Measurements from ENCODE around the genes TREML1 and TREM1.

DNA sequence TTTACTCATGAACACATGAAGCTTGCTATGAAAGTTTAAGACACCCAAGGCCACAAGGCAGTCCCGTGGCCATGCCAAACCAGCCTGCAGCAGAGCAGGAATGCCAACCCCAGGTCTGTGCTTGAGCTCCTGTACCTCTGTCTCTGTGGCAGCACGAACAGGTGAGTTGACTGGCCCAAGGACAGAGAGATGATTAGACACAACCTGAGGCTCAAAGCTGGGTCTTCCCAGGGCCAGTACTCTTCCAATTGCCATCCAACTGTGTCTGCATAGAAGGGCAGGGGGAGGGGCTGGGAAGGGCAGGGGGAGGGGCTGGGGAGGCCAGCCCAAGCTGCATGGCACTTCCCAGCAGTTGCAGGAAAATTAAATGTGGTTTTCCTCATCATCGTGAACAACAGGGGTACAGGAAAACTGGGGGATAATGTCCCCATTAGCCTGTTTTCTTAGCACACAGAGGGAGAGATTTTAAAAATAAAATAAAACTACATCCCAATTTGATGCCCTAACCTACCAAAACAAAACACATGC, 63.4 kb downstream of the LRFN2 start:
- RAMPAGE, long total RNA, result no peak
- RRBS, result no CpG with 5 or more reads among the region's 3 CpGs
PRO-cap:
- standard, result no peak
- CoPRO, capped RNA only, 2 experiments, result no peak in any of the 2 experiments
- CoPRO, capped and uncapped RNA, 2 experiments, result no peak in any of the 2 experiments
- CoPRO, uncapped RNA only, 2 experiments, result no peak in any of the 2 experiments
CAGE:
- cytosol, long polyA plus RNA, result no peak
- long polyA plus RNA, result no peak
- nucleolus, long total RNA, result no peak
- nucleus, long polyA plus RNA, result no peak

DNA sequence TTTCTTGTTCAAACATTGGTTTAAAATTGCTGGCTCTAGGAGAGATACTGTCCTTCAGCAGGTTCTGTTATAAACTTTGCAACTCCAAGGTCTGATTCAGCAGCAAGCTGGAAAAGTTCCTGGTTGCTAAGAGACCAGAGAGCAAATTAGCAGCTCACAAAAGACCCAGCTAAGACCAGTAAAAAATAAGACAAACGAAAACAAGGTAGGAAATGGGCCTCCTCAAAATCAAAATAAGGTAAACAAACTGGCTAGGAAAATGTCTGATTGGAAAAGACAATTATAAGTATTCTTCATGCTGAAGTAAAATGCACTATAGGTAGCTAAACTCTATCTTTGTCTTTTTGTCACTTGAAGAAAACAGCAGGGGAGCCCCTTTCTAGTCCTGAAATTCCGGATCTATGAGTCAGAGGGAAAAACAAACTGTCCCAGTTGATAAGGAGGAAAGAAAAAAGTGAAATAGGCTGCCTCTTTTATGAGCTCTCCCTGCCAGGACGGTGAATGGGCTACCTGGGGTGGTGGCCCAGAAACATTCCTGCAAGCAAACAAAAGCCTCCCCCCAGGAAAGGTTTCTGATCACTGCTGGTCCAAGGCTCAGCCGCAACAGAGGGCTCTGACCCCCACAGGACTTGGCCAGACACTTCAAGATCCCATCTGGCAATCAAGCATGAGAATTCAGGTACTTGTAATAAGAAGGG, 41.6 kb downstream of the UNC5CL start:
- RAMPAGE, long total RNA, result no peak
- RRBS, result no CpG with 5 or more reads among the region's 4 CpGs
PRO-cap:
- standard, result no peak
- CoPRO, capped RNA only, 2 experiments, result no peak in any of the 2 experiments
- CoPRO, capped and uncapped RNA, 2 experiments, result no peak in any of the 2 experiments
- CoPRO, uncapped RNA only, 2 experiments, result no peak in any of the 2 experiments
CAGE:
- cytosol, long polyA plus RNA, result no peak
- long polyA plus RNA, result no peak
- nucleolus, long total RNA, result no peak
- nucleus, long polyA plus RNA, result no peak

GRCh38 chr6:41041157-41041594, 1.1 kb upstream of the TSPO2 start:
- RAMPAGE, long total RNA, result no peak
- RRBS, result no CpG with 5 or more reads among the region's 2 CpGs
PRO-cap:
- standard, result no peak
- CoPRO, capped RNA only, 2 experiments, result no peak in any of the 2 experiments
- CoPRO, capped and uncapped RNA, 2 experiments, result no peak in any of the 2 experiments
- CoPRO, uncapped RNA only, 2 experiments, result no peak in any of the 2 experiments
CAGE:
- cytosol, long polyA plus RNA, result no peak
- long polyA plus RNA, result no peak
- nucleolus, long total RNA, result no peak
- nucleus, long polyA plus RNA, result no peak

GRCh38 chr6:41053454-41054053, 552 bp downstream of the APOBEC2 start:
- RAMPAGE, long total RNA, result no peak
- RRBS, result no CpG with 5 or more reads among the region's 6 CpGs
PRO-cap:
- standard, result no peak
- CoPRO, capped RNA only, 2 experiments, result no peak in any of the 2 experiments
- CoPRO, capped and uncapped RNA, 2 experiments, result no peak in any of the 2 experiments
- CoPRO, uncapped RNA only, 2 experiments, result no peak in any of the 2 experiments
CAGE:
- cytosol, long polyA plus RNA, result no peak
- long polyA plus RNA, result no peak
- nucleolus, long total RNA, result no peak
- nucleus, long polyA plus RNA, result no peak

DNA sequence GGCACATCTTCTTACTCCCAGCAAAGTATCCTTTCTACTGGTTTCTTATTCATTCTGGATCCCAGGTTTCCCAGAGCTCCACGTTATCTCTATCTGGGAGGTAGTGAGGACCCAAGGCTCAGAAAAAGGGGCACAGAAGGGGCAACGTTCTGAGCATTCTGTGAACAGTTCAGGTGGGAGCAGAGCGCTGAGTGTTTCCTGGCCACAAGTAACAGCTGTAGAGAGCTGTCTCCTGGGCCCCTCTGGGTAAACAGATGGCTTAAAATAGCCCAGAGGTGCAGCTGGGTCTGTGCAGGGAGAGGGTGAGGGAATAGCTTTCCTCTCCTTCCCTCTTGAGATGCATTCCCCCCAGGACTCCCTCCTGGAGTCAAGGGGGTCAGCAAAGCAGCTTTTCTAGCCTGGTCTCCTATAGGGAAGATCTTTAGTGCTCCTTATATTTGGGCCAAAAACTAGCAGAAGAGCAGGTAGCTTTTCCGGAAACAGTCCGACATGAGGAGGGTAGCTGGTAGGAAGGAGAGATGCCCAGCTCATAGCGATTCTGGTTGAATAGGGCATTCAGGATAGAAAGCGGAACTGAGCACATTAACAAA, 2.3 kb downstream of the APOBEC2 start:
- RAMPAGE, long total RNA, result no peak
- RRBS, result no CpG with 5 or more reads among the region's 7 CpGs
PRO-cap:
- standard, result no peak
- CoPRO, capped RNA only, 2 experiments, result no peak in any of the 2 experiments
- CoPRO, capped and uncapped RNA, 2 experiments, result no peak in any of the 2 experiments
- CoPRO, uncapped RNA only, 2 experiments, result no peak in any of the 2 experiments
CAGE:
- cytosol, long polyA plus RNA, result no peak
- long polyA plus RNA, result no peak
- nucleolus, long total RNA, result no peak
- nucleus, long polyA plus RNA, result no peak

DNA sequence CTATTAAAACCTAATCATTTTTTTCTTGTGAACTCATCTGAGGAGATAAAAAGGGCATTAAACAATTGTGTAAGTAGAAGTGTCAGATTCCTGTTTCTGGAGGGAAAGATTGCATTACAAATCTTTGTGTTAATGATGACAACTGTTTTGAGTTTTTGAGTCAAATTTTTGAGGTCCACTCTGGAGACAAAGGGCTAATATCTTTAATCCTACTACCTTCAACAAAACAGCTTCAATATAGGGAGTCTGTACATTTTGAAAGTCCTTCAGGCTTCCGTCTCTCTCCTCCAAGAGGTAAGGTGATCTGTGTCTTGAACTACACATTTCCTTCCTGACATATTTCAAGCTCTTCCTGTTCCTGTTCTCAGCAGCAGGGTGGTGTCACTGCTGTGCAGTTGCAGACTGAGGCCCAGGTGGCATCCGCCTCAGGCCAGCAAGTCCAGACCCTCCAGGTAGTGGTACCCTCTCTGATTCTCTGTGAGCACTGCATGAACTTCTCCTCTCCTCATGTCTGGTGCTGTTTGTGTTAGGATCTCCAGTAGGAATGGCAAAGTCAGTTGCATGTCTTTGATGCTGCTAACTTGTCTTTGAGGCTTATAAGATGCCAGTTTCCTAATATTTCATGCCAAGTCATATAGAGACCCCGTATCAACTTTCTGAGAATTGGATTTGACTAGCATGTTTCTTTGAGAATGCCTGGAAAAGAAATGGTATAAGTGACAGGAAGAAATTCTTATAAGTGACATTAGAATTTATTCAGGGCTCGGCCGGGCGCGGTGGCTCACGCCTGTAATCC, 7.9 kb downstream of the NFYA start:
- RAMPAGE, long total RNA, result no peak
- RRBS, result no CpG with 5 or more reads among the region's 8 CpGs
PRO-cap:
- standard, result no peak
- CoPRO, capped RNA only, 2 experiments, result no peak in any of the 2 experiments
- CoPRO, capped and uncapped RNA, 2 experiments, result no peak in any of the 2 experiments
- CoPRO, uncapped RNA only, 2 experiments, result no peak in any of the 2 experiments
CAGE:
- cytosol, long polyA plus RNA, result no peak
- long polyA plus RNA, result no peak
- nucleolus, long total RNA, result no peak
- nucleus, long polyA plus RNA, result no peak

DNA sequence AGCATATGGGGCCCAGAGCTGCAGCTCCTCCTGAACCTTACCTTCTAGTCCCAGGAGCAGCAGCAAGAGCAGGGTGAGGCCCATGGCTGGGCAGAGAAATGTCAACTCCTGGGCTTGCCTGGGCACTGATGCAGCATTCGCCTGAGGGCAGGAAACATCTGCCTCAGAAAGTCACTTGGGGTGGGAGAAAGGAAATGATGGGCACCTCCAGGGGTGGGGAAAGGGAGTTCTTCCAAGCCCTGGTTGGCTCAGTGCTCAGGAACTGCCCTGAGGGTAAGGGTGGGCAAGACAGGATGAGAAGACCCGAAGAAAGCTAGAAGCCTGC, at the start of gene TREML1:
TREML1 (minus strand) TSS at position 143 of the 325 bp plus-strand sequence.
- RAMPAGE, long total RNA, result no peak
- RRBS, result no CpG with 5 or more reads among the region's 2 CpGs
PRO-cap:
- standard, result no peak
- CoPRO, capped RNA only, 2 experiments, result no peak in any of the 2 experiments
- CoPRO, capped and uncapped RNA, 2 experiments, result no peak in any of the 2 experiments
- CoPRO, uncapped RNA only, 2 experiments, result no peak in any of the 2 experiments
CAGE:
- cytosol, long polyA plus RNA, result no peak
- long polyA plus RNA, result no peak
- nucleolus, long total RNA, result no peak
- nucleus, long polyA plus RNA, result no peak

- RAMPAGE, long total RNA, result no peak
- RRBS, result no CpG with 5 or more reads among the region's 2 CpGs
PRO-cap:
- standard, result no peak
- CoPRO, capped RNA only, 2 experiments, result no peak in any of the 2 experiments
- CoPRO, capped and uncapped RNA, 2 experiments, result no peak in any of the 2 experiments
- CoPRO, uncapped RNA only, 2 experiments, result no peak in any of the 2 experiments
CAGE:
- cytosol, long polyA plus RNA, result no peak
- long polyA plus RNA, result no peak
- nucleolus, long total RNA, result no peak
- nucleus, long polyA plus RNA, result no peak
These were observed 1.8 kb downstream of the TREM1 start for GRCh38 chr6:41284500-41285210.

- RAMPAGE, long total RNA, result no peak
- RRBS, result no CpG with 5 or more reads among the region's 10 CpGs
PRO-cap:
- standard, result no peak
- CoPRO, capped RNA only, 2 experiments, result no peak in any of the 2 experiments
- CoPRO, capped and uncapped RNA, 2 experiments, result no peak in any of the 2 experiments
- CoPRO, uncapped RNA only, 2 experiments, result no peak in any of the 2 experiments
CAGE:
- cytosol, long polyA plus RNA, result no peak
- long polyA plus RNA, result no peak
- nucleolus, long total RNA, result no peak
- nucleus, long polyA plus RNA, result no peak
These were observed at the start of gene TREM1 for GRCh38 chr6:41286255-41287332. Gene TREM1 (minus strand): TSS chr6:41286682.

DNA sequence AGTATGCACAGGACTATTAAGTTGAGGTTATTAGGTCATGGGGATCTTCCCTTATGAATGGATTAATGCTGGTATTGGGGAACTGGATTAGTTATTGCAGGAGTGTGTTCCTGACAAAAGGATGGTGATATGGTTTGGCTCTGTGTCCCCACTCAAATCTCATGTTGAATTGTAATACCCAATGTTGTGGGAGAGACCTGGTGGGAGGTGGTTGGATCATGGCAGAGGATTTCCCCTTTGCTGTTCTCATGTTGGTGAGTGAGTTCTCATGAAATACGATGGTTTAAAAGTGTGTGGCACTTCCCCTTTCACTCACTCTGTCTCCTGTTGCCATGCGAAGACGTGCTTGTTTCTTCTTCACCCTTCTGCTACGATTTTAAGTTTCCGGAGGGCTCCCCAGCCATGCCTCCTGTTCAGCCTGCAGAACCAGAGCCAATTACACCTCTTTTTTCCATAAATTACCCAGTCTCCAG, 16.1 kb upstream of the TREM1 start:
- RAMPAGE, long total RNA, result no peak
- RRBS, result no CpG with 5 or more reads among the region's 5 CpGs
PRO-cap:
- standard, result no peak
- CoPRO, capped RNA only, 2 experiments, result no peak in any of the 2 experiments
- CoPRO, capped and uncapped RNA, 2 experiments, result no peak in any of the 2 experiments
- CoPRO, uncapped RNA only, 2 experiments, result no peak in any of the 2 experiments
CAGE:
- cytosol, long polyA plus RNA, result no peak
- long polyA plus RNA, result no peak
- nucleolus, long total RNA, result no peak
- nucleus, long polyA plus RNA, result no peak

- RAMPAGE, long total RNA, result no peak
- RRBS, result 19% methylated on average over 2 of the region's 27 CpGs
PRO-cap:
- standard, result bidirectional peak, plus-strand start at chr6:41319088, minus-strand start at chr6:41318946
- CoPRO, capped RNA only, 2 experiments, result peak in 2 of 2 experiments; most common plus-strand start chr6:41319069 (in 1); most common minus-strand start chr6:41318946 (in 2)
- CoPRO, capped and uncapped RNA, 2 experiments, result no peak in any of the 2 experiments
- CoPRO, uncapped RNA only, 2 experiments, result no peak in any of the 2 experiments
CAGE:
- cytosol, long polyA plus RNA, result no peak
- long polyA plus RNA, result no peak
- nucleolus, long total RNA, result no peak
- nucleus, long polyA plus RNA, result no peak
These were observed 16.8 kb upstream of the NCR2 start for GRCh38 chr6:41318435-41319235.

GRCh38 chr6:41428639-41429091, 93.3 kb downstream of the NCR2 start:
- RAMPAGE, long total RNA, result no peak
- RRBS, result 27% methylated on average over 3 of the region's 12 CpGs
PRO-cap:
- standard, result no peak
- CoPRO, capped RNA only, 2 experiments, result no peak in any of the 2 experiments
- CoPRO, capped and uncapped RNA, 2 experiments, result no peak in any of the 2 experiments
- CoPRO, uncapped RNA only, 2 experiments, result no peak in any of the 2 experiments
CAGE:
- cytosol, long polyA plus RNA, result no peak
- long polyA plus RNA, result no peak
- nucleolus, long total RNA, result no peak
- nucleus, long polyA plus RNA, result no peak

GRCh38 chr6:41439919-41440558, 104.6 kb downstream of the NCR2 start:
- RAMPAGE, long total RNA, result no peak
- RRBS, result no CpG with 5 or more reads among the region's 7 CpGs
PRO-cap:
- standard, result no peak
- CoPRO, capped RNA only, 2 experiments, result no peak in any of the 2 experiments
- CoPRO, capped and uncapped RNA, 2 experiments, result no peak in any of the 2 experiments
- CoPRO, uncapped RNA only, 2 experiments, result no peak in any of the 2 experiments
CAGE:
- cytosol, long polyA plus RNA, result no peak
- long polyA plus RNA, result no peak
- nucleolus, long total RNA, result no peak
- nucleus, long polyA plus RNA, result no peak

DNA sequence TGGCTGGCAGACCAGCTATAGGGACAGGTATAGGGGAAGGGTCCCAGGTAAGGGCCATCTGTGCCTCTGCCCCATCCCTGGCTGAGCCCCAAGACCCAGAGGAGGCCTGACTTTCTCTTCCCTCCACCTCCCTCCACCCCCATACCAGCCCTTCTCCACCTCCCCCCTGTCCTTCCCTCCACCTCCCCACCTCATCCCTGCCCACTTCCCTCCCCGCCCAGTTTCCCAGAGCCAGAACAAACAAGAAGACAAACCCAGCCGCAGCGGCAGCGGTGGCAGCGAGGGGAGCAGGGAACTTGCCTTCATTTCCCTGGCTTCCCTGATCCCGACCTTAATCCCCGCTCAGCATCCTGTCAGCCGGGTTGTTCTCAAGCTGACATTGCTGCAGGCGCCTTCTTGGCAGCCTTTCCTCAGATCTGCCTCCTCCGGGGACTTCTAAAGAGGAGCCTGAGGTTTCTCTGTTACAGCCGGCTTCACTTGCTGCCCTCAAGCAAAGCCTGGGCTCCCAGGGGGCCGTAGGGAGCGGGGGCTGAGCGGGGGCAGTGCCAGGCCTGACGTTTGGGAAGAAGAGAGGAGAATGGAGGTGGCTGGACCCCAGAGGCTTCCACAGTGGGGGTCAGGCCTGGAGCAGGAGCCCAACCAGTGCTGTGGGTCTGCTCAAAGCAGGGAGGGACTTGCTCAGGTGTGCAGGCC, 18.1 kb upstream of the FOXP4 start:
- RAMPAGE, long total RNA, result no peak
- RRBS, result 59% methylated on average over 3 of the region's 15 CpGs
PRO-cap:
- standard, result no peak
- CoPRO, capped RNA only, 2 experiments, result no peak in any of the 2 experiments
- CoPRO, capped and uncapped RNA, 2 experiments, result no peak in any of the 2 experiments
- CoPRO, uncapped RNA only, 2 experiments, result no peak in any of the 2 experiments
CAGE:
- cytosol, long polyA plus RNA, result no peak
- long polyA plus RNA, result no peak
- nucleolus, long total RNA, result no peak
- nucleus, long polyA plus RNA, result no peak

DNA sequence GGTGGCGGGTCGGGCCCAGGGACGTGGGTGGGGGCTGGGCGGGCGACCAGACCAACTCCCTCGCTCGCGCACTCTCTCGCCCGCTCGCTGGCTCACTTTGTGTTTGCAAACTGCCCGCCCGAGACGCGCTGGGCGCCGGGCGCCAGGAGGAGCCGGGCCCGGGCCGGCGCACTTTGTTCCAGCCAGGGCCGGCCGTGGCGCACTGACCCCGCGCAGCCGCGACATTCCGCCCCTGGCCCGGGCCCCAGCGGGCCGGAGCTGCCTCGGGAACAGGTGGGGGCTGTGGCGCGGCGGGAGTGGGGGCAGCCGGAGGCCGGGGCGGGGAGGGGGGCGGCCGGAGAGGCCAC, 663 bp downstream of the FOXP4 start:
- RAMPAGE, long total RNA, result no peak
- RRBS, result 3% methylated on average over 16 of the region's 42 CpGs
PRO-cap:
- standard, result no peak
- CoPRO, capped RNA only, 2 experiments, result no peak in any of the 2 experiments
- CoPRO, capped and uncapped RNA, 2 experiments, result no peak in any of the 2 experiments
- CoPRO, uncapped RNA only, 2 experiments, result no peak in any of the 2 experiments
CAGE:
- cytosol, long polyA plus RNA, result no peak
- long polyA plus RNA, result no peak
- nucleolus, long total RNA, result no peak
- nucleus, long polyA plus RNA, result no peak

DNA sequence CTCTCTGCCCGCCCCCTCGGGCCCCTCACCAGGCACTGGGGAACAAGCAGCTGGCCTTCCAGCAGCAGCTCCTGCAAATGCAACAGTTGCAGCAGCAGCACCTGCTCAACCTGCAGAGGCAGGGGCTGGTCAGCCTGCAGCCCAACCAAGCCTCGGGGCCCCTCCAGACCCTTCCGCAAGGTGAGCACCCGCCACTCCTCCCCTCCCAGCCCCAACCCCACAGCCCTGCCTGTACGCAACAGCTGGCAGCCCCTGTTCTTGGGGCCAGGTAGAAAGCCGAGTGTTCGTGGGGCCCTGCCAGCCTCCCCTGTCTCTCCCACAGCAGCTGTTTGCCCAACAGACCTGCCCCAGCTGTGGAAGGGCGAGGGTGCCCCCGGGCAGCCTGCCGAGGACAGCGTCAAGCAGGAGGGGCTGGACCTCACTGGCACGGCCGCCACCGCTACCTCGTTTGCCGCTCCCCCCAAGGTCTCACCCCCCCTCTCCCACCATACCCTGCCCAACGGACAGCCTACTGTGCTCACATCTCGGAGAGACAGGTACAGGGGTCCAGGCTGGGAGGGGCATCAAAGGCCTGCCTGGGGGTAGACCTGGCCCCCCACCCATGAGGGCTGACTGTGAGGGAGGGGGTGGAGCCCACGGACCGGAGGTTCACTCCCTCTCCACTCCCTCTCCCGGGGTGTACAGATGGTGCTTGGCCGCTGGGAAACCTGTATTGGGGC, 41.0 kb downstream of the FOXP4 start:
- RAMPAGE, long total RNA, result no peak
- RRBS, result no CpG with 5 or more reads among the region's 23 CpGs
PRO-cap:
- standard, result no peak
- CoPRO, capped RNA only, 2 experiments, result no peak in any of the 2 experiments
- CoPRO, capped and uncapped RNA, 2 experiments, result no peak in any of the 2 experiments
- CoPRO, uncapped RNA only, 2 experiments, result no peak in any of the 2 experiments
CAGE:
- cytosol, long polyA plus RNA, result no peak
- long polyA plus RNA, result no peak
- nucleolus, long total RNA, result no peak
- nucleus, long polyA plus RNA, result no peak

DNA sequence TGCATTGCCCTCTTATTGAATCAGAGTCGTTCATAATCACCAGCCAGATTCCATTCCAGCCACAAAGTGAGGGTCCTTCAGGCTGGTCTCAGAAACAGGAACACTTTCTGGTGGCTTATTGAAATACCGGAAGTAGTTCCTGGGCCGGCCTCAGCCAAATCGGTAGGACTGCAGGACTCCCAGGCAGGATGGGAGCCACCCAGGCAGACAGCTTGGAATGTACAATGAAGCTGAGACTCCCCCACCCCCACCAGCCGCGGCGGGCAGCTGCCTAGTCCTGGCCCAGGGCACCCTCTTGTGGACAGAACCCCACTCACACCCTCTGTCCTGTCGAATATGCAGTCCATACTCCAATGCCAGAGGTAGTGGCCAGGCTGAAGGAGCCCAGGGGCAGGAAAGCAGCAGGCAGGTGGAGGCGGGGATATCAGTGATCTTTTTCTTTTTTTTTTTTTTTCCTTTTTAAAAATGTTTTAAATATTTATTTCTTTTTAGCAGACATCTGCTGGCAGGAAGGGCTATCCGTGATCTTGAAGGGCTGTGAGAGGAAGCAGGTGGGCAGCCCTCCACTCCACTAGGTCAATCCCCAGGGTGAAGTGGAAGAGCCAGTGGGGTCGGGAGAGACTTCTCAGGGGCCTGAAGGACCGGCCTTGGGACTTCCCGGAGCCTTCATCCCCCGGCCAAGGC, 43.9 kb downstream of the MDFI start:
- RAMPAGE, long total RNA, result no peak
- RRBS, result no CpG with 5 or more reads among the region's 14 CpGs
PRO-cap:
- standard, result no peak
- CoPRO, capped RNA only, 2 experiments, result no peak in any of the 2 experiments
- CoPRO, capped and uncapped RNA, 2 experiments, result no peak in any of the 2 experiments
- CoPRO, uncapped RNA only, 2 experiments, result no peak in any of the 2 experiments
CAGE:
- cytosol, long polyA plus RNA, result no peak
- long polyA plus RNA, result no peak
- nucleolus, long total RNA, result no peak
- nucleus, long polyA plus RNA, result no peak

- RAMPAGE, long total RNA, result no peak
- RRBS, result no CpG with 5 or more reads among the region's 18 CpGs
PRO-cap:
- standard, result no peak
- CoPRO, capped RNA only, 2 experiments, result no peak in any of the 2 experiments
- CoPRO, capped and uncapped RNA, 2 experiments, result no peak in any of the 2 experiments
- CoPRO, uncapped RNA only, 2 experiments, result no peak in any of the 2 experiments
CAGE:
- cytosol, long polyA plus RNA, result no peak
- long polyA plus RNA, result no peak
- nucleolus, long total RNA, result no peak
- nucleus, long polyA plus RNA, result no peak
These were observed 22.6 kb downstream of the TFEB start for GRCh38 chr6:41712434-41713503.

All from K562 (cell line).